ENCODE measurements around the genes TAS2R3, PRSS37, TAS2R38, TRPV5 and GSTK1.

DNA sequence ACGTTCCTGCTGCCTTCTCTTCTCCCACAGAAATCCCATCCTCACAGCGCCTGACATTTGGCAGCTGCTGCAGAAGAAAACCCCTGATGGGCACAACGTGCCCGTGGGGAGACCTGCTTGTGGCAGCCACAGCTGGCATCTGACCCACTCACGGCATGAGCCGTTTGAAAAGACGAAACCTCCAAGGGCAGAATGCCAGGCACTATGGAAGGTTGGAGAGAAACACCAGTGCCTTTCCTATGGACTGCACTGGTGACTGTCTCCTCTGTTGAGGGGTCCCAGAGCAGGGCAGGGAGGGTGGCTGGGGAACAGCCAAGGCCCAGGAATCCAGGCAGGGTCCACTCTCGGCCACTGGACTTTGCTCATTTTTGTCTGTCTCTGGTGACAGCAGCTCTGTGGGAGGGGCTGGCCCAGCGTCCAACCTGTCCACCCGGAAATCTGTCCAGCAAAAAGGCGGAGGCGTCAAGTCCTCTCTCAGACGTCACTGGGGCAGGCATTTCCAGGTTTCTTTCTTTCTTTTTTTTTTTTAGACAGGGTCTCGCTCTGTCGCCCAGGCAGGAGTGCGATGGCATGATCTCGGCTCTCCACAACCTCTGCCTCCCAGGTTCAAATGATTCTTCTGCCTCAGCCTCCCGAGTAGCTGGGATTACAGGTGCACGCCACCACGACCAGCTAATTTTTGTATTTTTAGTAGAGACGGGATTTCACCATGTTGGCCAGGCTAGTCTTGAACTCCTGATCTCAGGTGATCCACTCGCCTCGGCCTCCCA lies 61.1 kb upstream of the MKRN1 start:
- PRO-cap = no peak
- RAMPAGE, long total RNA, 2 experiments = no peak in any of the 2 experiments

- PRO-cap = no peak
- RAMPAGE, long total RNA, 2 experiments = no peak in any of the 2 experiments
These were observed 16.6 kb downstream of the DENND2A start for GRCh38 chr7:140623932-140624397.

- PRO-cap = no peak
- RAMPAGE, long total RNA, 2 experiments = no peak in any of the 2 experiments
These were observed 9.1 kb downstream of the DENND2A start for GRCh38 chr7:140631384-140631999.

DNA sequence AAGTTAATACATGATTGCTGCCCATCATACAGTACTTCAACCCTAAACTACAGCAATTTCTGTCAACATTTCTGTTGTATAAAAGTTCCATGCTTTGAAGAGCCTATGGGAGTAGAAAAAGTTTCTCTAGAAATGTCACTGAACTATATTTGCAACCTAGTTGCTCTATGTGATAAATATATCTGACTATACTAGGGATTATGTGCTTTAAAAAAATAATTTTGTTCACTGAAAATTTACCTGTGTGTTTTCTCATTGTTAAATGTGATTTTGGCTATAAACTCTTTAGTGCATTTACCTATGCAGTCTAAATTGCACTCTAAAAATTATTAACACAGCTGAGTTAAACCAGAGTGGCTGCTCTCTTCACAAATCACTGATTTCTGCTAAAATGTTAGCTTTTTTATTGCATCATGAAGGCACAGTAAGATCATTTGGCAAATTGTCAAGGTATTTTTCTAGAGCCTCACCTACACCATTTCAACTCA lies 25.5 kb downstream of the NDUFB2 start:
- PRO-cap = no peak
- RAMPAGE, long total RNA, 2 experiments = no peak in any of the 2 experiments

DNA sequence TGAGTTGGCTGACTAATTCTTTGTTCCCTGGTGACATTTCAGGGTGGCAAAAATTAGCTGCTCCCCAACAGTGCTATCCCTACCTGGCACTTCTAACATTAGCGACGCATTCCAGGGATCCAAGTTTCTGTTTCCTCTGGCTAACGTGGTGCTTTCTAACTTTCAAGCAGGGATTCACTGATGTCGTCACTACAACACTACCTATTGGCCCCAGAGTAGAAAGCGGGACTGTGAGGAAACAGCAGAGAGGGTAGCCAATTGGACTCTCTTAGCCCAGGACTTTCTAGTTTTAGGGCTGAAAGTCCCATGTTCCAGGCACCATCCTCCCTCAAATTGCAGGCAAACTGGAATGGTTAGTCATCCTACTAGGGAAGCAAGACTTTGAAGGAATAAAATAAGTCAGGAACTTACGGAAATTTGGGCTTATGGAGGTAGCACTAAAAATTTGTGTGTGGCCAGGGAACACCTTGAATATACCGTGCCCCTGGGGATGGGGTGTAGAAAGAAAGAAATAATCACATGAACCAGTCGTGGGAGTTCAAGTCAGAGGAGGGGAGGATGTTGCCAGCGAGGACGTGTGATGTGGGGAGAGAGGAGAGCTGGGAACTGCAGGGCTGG lies 89.2 kb upstream of the AGK start:
- PRO-cap = no peak
- RAMPAGE, long total RNA, 2 experiments = no peak in any of the 2 experiments

GRCh38 chr7:141662965-141663835 lies 38.8 kb downstream of the DENND11 start:
- PRO-cap = no peak
- RAMPAGE, long total RNA, 2 experiments = no peak in any of the 2 experiments

DNA sequence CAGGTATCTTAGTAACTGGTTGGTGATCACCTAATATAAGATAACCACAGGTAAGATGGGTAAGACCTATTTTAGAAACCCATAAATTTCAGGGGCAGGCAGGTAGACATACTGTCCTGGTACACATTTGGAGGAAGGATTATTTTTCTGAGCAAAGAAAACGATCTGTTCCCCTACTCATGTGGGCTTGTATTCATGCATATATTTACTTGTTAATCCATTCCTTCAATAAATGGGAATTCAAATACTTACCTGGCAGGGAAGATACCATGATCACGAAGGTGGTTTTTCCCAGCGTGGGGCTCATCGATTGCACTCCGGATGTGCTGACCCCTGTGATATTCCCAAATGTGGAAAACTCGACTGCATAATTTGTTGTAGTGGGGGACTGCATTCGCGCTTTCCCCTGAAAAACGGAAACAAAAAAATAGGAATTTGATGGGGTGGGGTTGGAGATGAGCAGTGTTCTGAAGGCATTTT lies 10.4 kb upstream of the SSBP1 start:
- PRO-cap = no peak
- RAMPAGE, long total RNA, 2 experiments = no peak in any of the 2 experiments

DNA sequence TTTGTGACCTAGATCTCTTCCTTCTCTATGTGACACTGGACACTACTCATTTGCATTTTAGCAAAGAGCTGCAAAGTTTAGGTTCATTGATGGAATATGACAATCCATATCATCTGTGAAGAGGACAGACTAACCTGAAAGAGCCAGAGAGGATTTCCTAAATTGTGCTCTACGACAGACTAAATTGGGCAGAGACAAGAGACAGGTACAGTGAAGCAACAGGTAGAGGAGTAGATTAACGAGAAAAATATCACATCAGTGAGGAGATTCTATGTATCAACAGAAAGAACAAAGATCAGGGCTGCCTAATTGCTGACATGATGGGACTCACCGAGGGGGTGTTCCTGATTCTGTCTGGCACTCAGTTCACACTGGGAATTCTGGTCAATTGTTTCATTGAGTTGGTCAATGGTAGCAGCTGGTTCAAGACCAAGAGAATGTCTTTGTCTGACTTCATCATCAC lies at the start of gene TAS2R3:
TAS2R3 (plus strand) TSS at position 256 of the 463 bp plus-strand sequence.
- PRO-cap = no peak
- RAMPAGE, long total RNA, 2 experiments = no peak in any of the 2 experiments

DNA sequence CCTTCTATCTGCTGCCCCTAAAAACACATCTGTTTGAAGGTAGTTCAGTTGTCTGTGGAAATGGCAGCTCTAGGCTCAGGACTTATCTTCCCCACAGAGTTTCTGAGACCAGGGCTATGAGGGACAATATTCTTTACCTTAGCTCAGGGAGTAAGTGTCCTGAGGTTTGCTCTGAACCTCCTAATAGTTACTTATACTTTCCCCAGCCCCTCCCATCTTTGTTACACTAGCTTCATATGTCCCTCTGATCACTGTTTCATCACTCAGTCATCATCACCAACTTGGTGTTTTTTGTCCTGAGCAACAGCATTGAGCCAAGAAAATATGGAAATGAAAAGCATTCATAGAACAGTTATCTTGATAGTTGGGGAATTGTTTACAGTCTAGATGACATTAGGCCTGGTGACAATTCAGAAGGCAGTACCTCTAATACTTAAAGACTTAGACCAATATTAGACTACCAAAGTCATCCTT lies at the start of gene PRSS37:
PRSS37 (minus strand) TSS at position 168 of the 474 bp plus-strand sequence.
- PRO-cap = no peak
- RAMPAGE, long total RNA, 2 experiments = no peak in any of the 2 experiments

DNA sequence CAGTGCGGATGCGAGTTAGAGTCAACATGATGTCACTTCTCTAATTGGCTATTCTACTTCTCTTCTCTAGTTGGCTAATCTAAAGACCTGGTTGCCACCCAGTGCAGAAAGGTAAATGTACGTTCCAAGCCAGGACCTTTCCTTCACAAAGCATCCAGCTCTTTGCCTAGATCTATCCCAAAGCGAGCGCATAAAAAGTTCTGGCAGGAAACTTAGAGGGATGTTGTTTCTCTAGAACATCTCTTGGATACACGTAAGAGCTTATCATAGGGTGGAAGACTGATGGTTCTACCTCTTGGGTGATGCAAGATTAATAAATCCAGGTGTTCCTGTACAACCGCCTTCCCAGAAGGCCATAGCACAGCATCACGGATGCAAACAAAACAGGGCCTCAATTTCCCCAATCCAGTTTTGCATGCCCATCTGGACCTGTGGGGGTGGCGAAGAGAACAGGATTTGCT lies at the start of gene TAS2R38:
TAS2R38 (minus strand) TSS at position 112 of the 461 bp plus-strand sequence.
- PRO-cap = no peak
- RAMPAGE, long total RNA, 2 experiments = no peak in any of the 2 experiments

GRCh38 chr7:142384228-142385218 lies 126.7 kb upstream of the PRSS58 start:
- PRO-cap = no peak
- RAMPAGE, long total RNA, 2 experiments = no peak in any of the 2 experiments

DNA sequence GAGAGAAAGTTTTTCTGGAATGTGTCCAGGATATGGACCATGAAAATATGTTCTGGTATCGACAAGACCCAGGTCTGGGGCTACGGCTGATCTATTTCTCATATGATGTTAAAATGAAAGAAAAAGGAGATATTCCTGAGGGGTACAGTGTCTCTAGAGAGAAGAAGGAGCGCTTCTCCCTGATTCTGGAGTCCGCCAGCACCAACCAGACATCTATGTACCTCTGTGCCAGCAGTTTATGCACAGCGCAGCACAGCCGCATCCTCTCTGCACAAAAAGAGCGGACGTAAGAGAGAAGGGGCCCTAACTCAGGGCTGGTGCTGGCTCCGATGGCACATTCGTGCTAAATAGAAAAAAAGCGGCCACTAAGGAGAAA lies 28.4 kb upstream of the PRSS1 start:
- PRO-cap = no peak
- RAMPAGE, long total RNA, 2 experiments = no peak in any of the 2 experiments

DNA sequence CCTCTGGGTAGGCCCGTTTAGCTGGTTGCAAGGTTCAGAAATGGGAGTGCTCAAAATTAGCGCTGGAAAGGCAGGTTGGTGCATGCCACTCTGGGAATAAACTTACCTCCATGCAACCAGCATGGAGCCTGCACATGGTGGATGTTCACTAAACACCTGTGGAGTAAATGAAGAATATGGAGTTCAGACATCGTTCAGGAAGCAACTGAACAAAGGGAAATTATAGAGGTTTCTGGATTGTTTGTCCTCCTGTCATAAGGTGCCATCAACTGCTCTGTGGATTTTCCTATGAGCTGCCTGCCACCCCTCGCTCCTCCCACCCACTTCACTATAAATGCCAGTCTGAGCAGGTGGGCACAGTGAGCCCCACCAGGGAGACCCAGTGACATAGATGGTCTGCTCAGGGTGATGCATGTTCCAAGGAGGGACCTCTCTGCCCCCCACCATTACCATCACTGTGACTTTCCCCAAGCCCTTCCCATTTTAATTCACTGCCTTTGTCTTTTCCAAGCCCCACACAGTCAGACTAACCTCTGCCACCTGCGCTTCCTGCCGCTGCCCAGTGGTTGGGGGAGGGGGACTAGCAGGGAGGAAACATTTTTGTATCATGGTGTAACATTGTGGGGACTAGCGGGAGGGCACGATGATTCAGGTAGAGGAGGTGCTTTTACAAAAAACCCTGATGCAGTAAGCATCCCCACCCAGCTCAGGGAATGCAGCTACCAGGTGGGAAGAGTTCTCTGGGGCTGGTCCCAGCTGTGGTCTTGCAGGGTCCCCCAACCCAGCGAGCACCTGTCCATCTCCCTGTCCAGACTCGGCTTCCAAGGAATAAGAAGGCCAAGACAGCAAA lies 24.5 kb downstream of the PRSS2 start:
- PRO-cap = no peak
- RAMPAGE, long total RNA, 2 experiments = no peak in any of the 2 experiments

DNA sequence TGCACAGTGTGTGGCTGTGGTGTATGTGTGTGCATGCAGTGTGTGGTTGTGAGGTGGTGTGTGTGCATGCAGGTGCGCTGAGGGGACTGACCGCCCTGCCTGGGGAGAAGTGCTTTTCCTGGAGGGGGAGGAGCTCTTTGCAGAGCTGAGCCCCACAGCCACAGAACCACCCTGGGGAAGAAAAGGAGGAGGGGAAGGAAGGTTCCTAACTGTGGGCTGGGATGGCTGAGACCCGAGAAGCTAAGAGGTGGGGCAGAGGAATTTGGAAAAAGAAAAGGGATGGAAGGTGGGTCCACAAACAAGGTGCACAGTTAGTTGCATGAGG lies at the start of gene TRPV5:
TRPV5 (minus strand) TSS at position 88 of the 325 bp plus-strand sequence.
- PRO-cap = no peak
- RAMPAGE, long total RNA, 2 experiments = no peak in any of the 2 experiments

GRCh38 chr7:143003419-143003844 lies 23.5 kb downstream of the OR9A2 start:
- PRO-cap = no peak
- RAMPAGE, long total RNA, 2 experiments = no peak in any of the 2 experiments

DNA sequence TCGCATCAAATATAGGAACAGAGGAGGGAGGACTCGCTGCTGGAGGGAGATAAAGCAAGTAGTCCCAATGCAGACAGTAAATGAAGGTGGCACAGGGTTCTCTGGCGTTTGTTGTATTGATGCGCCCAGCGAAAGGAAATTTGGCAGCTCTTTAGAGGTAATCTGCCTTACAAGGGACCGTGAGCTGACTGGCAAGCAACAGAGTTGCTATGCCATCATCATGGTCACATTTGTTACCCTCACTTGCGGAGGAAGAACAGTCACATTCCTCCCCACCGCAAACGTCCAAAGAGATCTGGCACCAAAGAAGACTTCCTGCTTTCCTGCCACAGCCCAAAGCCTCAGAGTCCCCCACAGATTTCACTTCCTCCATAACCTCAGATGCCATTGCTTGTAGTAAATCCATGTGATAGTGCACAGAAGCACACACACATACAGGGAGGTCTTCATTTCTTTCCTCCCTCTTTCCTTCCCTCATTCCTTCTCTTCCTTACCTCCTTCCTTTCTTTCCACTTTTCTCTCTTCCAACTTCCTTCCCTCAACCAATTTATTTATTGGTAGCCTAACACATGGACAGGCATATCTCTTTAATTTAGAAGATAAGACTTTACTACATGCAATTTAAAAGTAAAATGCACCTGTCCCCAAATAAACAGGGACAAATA lies 15.9 kb upstream of the TAS2R40 start:
- PRO-cap = no peak
- RAMPAGE, long total RNA, 2 experiments = no peak in any of the 2 experiments

DNA sequence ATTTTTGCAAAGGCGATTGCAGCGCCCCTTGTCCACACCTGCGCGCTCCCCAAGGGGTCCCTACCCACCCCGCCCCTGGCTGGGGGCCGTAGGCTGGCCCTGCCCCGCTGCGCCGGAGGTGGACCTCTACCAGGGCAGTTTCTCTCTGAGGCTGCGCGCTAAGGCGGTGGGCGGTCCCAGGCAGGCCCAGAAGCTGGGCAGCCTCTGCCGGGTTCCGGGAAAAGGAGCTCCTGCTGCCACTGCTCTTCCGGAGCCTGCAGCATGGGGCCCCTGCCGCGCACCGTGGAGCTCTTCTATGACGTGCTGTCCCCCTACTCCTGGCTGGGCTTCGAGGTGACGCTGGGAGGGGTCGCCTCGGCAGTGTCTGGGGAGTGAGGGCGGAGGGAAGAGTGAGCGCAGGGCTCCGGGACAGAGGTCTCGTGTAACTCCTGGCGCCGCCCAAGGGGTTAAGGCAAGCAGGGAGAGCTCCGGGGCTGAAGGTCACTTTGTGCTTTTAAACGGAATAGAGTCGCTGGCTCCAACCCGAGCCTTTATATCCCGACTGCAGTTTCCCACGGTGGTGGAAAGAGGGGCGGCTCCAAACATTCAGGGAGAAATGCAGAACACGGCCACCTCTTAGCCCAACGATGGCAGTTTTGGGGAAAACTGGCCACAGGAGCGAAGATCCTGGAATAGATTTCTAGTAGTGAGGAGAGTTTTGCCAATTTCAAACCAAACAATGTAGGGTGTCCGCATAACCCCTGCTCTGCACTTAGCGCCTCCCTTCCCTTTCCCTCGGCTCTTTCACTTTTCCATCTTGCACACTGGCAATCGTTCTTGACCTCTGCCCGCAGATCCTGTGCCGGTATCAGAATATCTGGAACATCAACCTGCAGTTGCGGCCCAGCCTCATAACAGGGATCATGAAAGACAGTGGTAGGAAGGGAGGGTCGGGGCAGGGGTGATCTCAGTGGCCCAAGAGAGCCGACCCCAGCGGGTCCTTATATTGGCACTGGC lies at the start of gene GSTK1:
GSTK1 (plus strand) TSS at position 189 of the 996 bp plus-strand sequence.
- PRO-cap = bidirectional peak, plus-strand start at position 189 of the sequence, minus-strand start at position 90 of the sequence
- RAMPAGE, long total RNA, 2 experiments = start-site peak on the plus strand in 2 of 2 experiments, centred at positions 215 to 223 of the sequence, 362 to 531 reads per replicate

- PRO-cap = no peak
- RAMPAGE, long total RNA, 2 experiments = no peak in any of the 2 experiments
These were observed 672 bp downstream of the CASP2 start for GRCh38 chr7:143288498-143289548.

GRCh38 chr7:143345276-143345988 lies 17.1 kb downstream of the FAM131B start:
- PRO-cap = no peak
- RAMPAGE, long total RNA, 2 experiments = no peak in any of the 2 experiments

- PRO-cap = no peak
- RAMPAGE, long total RNA, 2 experiments = no peak in any of the 2 experiments
These were observed 1.4 kb downstream of the FAM131B start for GRCh38 chr7:143361133-143361582.

Measured in lower leg skin (tissue), 2 donors.